Brain (tissue), 1 donor: ENCODE measurements around a stretch of chr18.

- RRBS = 1% methylated on average over 17 of the region's 42 CpGs
Measured at GRCh38 chr18:34976766-34977213, 64.4 kb upstream of the MAPRE2 start.

DNA sequence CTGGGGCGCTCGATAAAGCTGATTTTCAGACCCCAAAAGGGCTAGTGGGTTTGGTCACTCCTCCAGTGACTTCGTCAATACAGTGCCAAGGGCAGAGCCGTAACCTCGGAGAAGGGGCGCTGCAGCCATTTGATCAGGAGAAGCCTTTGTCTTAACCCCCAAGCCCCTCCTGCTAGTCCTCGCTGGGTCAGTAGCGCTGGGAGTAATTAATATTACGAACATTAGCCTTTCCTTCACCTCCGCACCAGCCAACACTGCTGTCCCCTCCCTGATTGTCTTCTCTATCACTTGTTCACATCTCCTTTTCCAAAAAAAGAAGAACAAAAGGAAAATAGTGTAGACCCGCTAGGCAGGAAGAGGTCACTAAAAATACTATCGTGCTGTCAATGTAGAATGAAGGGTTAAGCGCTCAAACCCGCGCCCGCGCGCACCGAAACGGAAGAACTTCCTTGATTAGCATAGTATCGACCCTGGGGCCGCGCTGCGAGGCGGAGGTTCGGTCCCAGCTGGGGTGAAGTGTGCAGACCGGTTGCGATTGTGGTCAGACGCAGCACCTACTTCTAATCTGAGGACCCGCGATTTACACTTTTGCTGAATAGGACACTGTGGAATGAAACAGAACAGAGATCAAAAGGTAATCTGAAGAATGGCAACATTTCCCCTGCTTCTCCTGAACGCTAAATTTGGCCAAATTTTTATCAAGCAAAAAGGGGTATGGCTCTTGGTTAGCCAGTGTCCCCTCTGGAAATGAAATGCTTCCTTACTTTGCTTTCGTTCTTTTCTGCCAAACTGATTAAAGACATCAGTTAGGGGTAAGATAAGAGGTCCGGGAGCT, 63.1 kb upstream of the MAPRE2 start:
- RRBS = no CpG with 5 or more reads among the region's 34 CpGs

GRCh38 chr18:35029691-35030109, 11.5 kb upstream of the MAPRE2 start:
- RRBS = no CpG with 5 or more reads among the region's 3 CpGs

- RRBS = no CpG with 5 or more reads among the region's 5 CpGs
Measured at GRCh38 chr18:35083223-35083813, 42.1 kb downstream of the MAPRE2 start.

DNA sequence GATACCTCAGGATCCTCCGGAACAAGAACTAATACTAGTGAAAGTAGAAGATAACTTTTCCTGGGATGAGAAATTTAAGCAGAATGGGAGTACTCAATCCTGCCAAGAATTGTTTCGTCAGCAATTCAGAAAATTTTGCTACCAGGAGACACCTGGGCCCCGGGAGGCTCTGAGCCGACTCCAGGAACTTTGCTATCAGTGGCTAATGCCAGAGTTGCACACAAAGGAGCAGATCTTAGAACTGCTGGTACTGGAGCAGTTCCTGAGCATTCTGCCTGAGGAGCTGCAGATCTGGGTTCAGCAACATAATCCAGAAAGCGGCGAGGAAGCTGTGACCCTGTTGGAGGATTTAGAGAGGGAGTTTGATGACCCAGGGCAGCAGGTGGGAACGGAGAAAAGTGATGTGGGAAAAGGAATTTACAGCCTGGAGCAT, 1.7 kb downstream of the ZNF397 start:
- RRBS = no CpG with 5 or more reads among the region's 7 CpGs

DNA sequence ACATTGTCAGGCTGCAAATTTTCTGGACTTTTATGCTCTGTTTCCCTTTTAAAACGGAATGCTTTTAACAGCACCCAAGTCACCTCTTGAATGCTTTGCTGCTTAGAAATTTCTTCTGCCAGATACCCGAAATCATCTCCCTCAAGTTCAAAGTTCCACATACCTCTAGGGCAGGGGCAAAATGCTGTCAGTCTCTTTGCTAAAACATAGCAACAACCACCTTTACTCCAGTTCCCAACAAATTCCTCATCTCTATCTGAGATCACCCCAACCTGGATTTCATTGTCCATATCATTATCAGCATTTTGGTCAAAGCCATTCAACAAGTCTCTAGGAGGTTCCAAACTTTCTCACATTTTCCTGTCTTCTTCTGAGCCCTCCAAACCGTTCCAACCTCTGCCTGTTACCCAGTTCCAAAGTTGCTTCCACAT, 9.0 kb downstream of the INO80C start:
- RRBS = no CpG with 5 or more reads among the region's 3 CpGs

- RRBS = no CpG with 5 or more reads among the region's 11 CpGs
Measured at GRCh38 chr18:35498523-35498861, 732 bp upstream of the INO80C start.

DNA sequence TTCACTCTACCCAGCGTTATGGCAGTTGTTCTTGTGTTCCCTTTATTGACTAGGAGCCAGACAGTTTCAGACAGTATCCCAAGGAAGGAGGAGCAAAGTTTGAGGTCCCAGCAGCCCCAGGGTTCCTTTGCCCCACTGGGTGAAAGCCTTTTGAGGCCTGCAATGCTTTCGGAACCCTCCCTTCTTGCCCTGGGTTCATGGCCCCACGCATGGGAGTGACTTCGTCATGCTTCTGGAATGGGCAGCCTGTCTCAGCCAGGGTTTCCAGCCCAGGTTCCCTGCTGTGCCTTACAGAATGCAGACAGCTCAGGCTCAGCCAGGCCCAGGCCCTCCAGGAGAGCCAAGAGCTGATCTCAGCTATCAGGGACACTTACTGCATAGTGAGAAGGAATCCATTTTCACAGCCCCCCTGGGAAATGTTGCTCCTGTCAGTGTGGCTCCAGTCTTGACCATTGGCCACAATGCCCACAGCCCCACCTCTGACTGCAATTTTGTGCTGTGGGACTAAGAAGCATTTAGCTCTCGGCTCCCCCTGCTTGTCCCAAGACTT, 15.8 kb upstream of the INO80C start:
- RRBS = no CpG with 5 or more reads among the region's 5 CpGs

GRCh38 chr18:35580517-35581658, 652 bp upstream of the GALNT1 start:
- RRBS = 2% methylated on average over 45 of the region's 121 CpGs

- RRBS = no CpG with 5 or more reads among the region's 7 CpGs
Measured at GRCh38 chr18:35692923-35693912, 111.7 kb downstream of the GALNT1 start.

GRCh38 chr18:35770297-35770557, 188.7 kb downstream of the GALNT1 start:
- RRBS = no CpG with 5 or more reads among the region's 2 CpGs

DNA sequence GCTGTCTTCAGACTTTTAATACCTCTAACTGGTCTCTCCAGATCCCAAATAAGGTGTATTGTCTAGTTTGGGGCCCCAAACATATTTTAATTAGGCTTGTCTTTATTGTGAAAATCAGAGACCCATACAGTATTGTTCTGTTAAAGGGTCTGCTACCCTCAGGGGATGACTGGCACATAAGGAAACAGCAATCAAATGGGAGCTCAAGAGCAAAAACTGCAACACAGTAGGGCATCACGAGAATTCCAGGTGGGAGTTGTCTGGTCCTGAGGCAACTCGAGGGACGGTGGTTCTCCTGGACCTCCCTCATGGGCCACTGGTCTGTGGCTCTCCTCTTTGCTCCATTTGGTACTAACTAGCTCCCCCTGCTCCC, 88.3 kb upstream of the C18orf21 start:
- RRBS = no CpG with 5 or more reads among the region's 3 CpGs

- RRBS = 3% methylated on average over 14 of the region's 41 CpGs
Measured at GRCh38 chr18:35950157-35950719, 22.2 kb upstream of the C18orf21 start.

DNA sequence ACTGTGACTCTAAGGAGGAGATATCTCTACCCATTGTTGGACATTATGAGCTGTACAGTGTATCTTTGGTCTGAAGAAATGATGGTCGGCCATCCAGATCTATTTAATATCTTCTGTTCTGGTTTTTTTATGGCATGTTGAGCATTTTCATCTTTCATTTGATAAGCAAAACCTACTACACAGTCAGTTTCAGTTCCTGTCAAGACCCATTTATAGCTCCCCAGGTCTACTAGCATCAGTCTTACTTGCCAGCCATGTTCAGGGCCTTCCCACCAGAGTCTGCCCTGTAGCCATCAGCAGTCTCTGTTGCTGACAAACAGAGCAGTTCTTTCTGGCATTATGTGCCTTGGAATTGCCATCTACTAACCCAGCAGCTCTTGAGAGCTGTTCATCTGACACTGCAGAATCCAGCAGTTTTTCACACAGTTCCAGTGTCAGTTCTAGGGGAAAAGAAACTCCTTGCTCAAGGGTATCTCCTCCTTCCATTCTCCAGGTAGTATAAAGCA, 20.2 kb downstream of the ELP2 start:
- RRBS = no CpG with 5 or more reads among the region's 1 CpG

DNA sequence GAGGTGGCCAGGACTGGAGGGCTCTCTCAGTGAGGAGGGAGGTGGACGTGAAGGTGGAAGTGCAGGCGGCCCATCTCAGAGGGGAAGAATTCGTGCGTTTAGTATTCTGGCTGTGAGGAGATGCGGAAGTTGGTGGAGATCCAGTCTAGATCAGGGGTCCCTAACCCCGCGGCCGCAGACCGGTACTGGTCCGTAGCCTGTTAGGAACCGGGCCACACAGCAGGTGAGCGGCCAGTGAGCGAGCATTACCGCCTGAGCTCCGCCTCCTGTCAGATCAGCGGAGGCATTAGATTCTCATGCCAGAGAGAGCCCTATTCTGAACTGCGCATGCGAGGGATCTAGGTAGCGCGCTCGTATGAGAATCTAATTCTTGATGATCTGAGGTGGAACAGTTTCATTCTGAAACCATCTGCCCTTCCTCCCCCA, 1.6 kb upstream of the FHOD3 start:
- RRBS = no CpG with 5 or more reads among the region's 21 CpGs

GRCh38 chr18:36419476-36419934, 122.0 kb downstream of the FHOD3 start:
- RRBS = no CpG with 5 or more reads among the region's 2 CpGs

DNA sequence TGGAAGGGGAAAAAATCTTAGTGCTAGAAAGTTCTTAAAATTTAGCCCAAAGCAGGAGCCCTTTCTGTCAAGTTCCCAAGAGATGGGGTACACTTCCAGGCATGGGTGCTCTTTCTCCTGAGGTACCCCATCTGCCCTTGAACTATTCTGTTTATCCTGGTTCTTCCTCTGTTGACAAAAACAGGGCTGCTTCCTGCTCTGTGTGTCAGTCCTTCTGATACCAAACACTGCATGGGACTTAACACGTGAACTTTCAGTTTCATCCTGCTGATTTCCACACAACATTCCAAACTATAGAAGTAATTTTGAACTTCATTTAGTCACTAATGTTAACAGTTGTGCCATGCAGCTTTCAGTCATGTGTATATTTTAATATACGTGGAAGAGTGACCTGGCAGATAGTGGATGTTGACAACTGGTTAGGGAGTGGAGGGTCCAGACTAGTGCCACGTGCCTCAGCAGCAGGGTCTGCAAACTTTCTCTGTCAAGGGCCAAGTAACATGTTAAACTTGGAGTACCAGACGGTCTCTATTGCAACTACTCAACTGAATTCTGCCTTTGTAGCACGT, 200.0 kb downstream of the TPGS2 start:
- RRBS = no CpG with 5 or more reads among the region's 5 CpGs

GRCh38 chr18:36829318-36829626, 345 bp downstream of the KIAA1328 start:
- RRBS = no CpG with 5 or more reads among the region's 10 CpGs

- RRBS = no CpG with 5 or more reads among the region's 4 CpGs
Measured at GRCh38 chr18:42159018-42159752, 204.2 kb downstream of the PIK3C3 start.